Ureter (tissue), 1 donor: ENCODE results near the genes GLCCI1, NDUFA4 and THSD7A.

DNA sequence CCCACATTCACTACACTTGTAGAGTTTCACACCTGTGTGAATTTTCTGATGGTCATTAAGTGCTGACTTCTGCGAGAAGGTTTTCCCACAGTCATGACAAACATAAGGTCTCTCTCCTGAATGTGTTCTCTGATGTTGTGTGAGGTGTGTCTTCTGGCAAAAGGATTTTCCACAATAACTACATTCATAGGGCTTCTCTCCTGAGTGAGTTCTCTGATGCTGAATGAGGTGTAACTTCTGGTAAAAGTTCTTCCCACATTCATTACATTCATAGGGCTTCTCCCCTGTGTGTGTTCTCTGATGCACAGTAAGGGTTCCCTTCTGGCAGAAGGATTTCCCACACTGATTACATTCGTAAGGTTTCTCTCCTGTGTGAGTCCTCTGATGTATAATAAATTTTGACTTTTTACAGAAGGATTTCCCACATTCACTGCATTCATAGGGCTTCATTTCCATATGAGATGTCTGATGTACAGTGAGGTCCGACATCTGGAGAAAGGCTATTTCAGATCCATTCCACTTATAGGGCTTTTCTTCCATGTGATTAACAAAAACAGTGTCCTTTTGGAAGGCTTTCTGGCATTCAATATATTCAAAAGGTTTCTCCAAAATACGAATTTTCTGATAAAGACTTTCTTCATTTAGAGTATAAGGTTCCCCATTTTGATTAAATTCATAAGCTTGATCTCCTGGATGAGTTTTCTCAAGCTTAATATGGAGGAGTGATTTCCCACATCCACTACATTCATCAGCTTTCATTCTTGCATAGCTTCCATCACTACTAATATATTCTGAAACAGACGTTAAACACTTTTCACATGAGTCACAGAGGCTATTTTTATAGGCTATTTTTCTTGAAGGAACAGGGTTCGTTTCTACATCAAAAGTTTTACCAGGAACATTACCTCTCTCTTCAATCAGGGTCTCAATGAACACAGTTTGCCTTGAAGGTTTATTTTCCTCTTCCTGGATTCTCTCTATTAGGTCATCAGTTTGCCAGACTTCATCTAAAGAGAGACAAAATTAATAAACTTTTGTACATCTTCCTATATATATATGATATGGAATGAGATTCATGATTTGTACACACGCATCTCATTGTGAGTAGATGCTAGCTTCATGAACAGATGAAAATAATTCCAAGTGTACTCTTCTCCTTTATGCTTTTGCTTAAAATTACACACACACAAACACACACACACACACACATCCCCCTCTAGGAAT lies 14.6 kb downstream of the ZNF12 start:
- PRO-cap: no peak

DNA sequence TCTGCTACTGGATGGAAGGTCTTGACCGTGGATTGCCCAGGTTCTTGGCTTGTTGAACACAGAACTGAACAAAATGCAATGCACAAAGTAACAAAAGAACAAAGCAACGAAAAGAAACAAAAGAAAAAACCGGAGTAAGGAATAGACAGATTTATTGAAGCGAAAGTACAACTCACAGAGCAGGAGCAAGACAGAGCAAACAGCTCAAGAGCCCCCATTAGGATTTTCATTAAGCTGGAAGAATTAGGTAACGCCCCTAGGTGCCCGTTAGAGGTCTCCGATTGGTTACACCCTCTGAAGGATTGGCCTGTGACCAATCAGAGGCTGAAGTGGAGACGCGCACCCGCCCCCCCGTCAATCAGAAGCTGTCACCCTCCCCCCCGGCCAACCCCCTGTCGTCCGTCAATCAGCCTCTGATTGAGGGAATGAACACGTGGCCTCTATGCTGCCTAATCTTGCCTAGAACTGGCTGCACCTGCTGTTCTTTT lies 1.0 kb upstream of the CCZ1B start:
- PRO-cap: no peak

GRCh38 chr7:6945940-6946453 lies 119.9 kb upstream of the CCZ1B start:
- PRO-cap: no peak

- PRO-cap: no peak
Measured at GRCh38 chr7:6950246-6950593, 124.1 kb upstream of the CCZ1B start.

DNA sequence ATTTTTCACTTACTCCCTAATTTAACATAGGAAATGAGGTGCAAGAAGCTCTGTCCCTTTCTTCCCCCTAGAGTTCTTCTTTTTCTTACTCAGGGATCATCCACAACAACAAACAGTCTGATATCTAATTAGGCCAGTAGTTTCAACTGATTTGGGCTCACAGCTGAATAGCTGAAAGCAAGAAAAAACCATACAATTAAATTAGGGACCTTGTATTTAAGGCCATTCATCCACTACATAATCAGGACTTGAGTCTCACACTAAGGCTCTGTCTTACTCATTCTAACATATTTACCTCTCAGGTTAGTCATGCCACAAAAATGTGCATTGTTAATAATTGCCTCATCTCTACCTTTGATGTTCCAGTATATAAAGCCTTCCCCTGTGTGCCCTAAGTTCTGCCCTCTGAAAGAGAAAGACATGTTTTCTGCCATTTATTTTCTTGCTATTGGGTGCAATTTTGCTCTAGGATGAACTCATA lies 5.4 kb upstream of the C1GALT1 start:
- PRO-cap: no peak

GRCh38 chr7:7440363-7441059 lies 95.2 kb downstream of the COL28A1 start:
- PRO-cap: no peak

DNA sequence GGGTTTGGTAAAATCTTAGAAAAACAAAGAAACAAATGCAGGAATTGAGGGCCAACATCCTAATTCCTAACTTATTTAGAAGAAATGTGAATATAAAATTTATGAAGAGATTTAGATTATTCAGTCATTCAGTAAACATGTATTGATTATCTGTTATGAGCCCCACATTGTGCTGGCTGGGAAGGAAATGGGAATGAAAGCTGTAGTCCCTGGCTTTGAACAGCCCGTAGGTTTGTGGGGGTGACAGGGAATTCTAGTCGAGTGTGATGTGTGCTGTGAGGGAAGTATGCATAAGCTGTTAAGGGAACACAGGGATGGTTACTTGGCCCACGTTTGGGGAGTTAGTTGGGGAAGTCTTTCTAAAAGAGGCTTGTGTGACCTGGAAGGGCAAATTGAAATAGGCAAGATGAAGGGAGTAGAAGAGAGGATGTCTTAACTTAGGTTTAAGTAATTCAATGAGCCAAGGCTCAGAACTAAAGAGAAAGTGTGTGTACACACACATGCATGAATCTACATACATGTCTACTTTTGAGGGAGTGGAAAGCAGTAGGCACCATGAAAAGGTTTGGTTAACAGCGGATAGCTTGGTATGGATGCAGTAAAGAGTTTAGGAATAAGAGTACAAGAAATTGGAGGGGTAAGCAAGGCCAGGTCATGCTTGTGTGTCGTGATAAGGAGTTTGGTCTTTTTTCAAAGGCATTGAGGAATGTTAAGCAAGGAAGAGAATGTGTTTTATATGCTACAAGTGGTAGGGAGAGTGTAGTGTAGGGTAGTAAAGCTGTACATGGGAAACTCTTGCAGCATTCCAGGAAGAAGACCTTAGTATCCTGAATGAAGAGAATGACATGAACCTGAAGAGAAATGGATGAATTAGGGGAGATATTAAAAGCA lies 102.3 kb upstream of the GLCCI1 start:
- PRO-cap: no peak

DNA sequence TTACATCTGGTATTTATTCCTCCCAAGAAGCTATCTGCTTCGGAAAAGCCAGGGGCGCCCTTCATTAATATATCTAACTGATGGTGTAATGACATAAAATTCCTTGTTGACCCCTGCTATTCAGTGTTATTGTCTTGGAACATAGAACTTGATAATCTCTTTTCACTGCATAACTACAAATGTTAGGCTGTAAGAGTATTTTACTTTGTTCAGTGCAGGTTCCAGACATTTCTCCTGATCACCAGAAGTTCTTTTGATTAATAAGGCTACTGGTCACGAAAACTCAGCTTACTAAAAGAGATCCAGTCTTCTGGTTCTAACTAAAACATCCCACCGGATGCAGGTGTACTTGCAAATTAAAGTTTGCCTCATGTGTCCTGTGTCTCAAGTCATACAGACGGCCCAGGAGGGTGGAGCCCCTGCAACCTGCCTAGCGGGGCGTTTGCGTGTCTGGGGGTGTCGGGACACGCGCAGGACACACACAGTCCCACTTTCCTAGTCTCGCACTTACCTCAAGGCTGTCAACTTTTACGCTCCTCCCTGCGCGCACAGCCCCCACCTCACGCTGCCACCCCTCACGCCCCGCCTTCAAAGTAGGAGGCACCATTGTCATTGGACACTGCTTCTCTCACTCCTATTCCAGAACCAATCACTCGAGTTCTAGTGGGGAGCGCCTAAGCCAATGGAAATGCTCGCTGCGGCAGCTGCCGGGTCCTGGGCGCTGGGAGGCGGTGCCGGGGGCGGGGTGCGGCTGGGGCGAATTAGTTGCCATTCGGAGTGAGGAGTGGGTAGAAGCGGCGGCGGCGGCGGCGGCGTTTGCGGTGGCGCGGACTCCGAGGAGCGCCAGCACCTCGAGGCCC lies at the start of gene GLCCI1:
TSS of gene GLCCI1 (plus strand) at position 764 of the 860 bp plus-strand sequence.
- PRO-cap: bidirectional peak, plus-strand start at position 791 of the sequence, minus-strand start at position 509 of the sequence

DNA sequence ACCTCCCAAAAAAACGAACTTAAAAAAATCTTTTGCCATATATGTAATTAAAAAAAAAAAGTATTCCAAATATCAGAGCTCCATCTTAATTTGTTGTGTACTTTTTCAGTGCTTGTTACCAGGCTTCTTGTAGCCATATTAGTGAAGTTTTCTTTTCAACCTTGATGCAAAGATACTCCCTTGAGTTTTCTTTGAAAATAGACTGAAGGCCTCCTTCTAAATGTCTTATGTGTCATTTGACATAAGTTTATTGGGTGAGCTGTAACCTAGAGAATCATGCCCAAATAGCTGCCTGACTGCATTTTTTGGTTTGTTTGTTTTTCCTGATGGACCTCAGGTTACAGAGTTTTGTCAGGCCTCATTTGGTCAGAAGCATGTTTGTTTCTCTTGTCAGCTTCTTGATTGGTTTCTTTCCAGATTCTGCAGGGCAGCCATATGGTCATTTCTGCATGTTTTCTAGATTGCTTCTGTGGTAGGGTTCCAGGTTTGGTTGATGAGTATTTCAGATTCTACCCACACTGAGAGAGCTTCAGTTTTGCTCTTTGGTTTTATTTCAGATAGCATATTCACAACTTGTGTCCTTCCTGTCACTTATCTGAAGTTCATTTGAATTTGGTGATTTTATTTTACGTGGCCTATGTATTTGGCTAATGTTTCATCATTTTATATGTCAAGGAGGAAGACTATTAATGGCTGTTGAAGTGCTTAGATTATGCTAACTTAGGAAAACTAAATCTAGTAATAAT lies 27.9 kb downstream of the GLCCI1 start:
- PRO-cap: no peak

DNA sequence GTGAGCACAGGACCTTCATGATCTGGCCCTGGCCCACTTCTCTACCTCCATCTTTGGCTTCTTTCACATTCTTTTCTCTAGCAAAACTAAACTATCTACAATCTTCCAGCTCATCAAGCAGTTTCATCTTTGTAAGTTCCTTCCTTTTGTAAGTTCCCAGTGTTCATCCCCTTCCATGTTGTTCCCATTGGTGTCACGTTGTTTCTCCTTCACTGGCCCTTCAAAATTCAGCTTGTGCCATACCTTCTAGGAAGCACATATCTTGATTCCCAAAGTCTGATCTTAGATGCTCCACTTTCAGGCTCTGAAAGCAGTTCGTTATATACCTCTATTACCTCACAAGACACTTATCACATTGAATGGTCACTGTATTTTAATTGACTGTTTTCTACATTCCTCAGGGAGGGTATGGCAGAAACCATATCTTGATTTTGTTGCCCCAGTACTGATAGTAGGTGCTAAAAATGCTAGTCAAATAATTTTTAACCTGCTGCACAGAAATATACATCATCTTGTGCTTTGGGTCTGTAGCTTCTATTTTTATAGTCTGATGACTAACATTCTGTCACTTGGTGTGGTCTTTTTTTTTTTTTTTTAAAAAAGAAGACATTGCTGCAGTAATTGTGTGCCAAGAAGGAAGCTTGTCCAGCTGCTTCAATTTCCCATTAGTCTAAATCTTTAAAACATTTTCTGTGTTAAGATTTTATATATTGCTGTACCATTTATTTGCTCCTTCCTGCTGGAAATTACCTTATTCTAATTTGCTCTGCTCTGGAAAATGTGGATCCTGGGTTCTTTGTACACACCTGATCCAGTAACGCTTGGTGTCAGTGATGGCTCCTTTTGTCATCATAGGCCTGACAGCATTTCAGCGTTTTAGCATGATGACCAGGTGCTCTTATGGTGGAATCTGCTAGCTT lies 83.7 kb downstream of the ICA1 start:
- PRO-cap: no peak

GRCh38 chr7:8389822-8390249 lies 43.6 kb upstream of the NXPH1 start:
- PRO-cap: no peak

GRCh38 chr7:10939300-10940379 lies at the start of gene NDUFA4:
Gene NDUFA4 (minus strand): TSS chr7:10940153.
- PRO-cap: bidirectional peak, plus-strand start at chr7:10940554, minus-strand start at chr7:10940173

DNA sequence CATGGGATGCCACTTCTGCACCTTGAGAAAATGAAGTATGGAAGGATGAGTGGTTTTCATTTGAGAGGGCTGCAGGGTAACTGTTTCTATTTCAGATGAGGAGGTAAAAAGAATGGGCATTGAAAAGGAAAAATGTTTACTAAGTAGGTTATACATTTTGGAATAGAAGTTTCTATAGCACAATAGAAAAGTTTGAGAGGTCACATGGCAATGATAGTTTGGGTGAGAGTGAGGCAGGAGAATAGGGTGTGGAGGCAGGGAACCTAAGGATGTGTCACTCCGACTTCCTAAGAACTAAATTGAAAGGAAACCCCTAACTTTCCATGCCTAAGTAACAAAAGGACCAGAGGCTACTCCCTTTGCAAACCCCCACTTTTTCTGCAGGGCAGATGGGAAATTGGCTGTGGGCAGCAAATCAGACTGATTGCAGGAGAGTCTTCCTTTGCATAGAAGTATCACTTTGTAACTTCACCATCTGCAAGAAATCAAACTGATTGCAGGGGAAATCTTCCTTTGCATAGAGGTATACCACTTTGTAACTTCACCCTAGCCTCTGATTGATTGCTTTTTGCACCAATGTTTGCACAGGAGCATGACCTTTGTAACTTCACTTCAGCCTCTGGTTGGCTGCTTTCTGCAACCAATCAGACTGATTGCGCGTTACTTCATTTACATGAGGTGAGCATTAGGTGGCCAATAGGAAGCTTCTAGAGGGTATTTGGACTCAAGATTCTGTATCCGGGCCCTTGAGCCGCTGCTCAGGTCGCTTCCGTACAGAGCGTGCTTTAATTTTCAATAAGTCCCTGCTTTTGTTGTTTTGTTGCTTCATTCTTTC lies 867 bp upstream of the PHF14 start:
- PRO-cap: unidirectional peak, plus-strand start at position 749 of the sequence

- PRO-cap: no peak
Measured at GRCh38 chr7:10981931-10983320, 8.8 kb downstream of the PHF14 start.

DNA sequence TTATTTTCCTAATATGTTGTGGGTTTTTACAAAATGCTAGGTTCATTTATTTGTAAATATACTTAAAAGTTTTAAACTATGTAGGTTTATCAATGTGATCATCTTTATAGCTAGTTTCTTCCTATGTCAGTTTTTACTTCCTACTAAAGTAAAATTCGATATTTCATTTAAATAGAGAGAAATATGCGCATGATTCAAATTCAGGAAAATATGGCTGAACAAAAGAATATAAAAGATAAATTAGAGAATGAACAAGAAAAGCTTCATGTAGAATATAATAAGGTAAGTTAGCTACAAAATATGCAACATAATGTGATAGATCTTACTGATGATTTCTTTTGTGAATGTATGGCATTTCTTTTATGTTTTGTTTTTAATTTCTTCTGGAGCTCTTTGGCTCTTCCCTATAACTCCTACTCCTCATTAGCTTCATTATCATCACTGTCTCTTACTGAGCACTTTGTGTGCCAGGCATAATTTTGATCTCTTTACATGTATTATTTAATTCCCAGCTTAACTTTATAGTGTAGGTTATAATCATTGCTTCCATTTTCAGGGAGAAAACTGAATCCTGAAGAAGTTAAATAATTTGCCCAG lies 63.2 kb downstream of the PHF14 start:
- PRO-cap: no peak

- PRO-cap: no peak
Measured at GRCh38 chr7:11195322-11195840, 221.7 kb downstream of the PHF14 start.

DNA sequence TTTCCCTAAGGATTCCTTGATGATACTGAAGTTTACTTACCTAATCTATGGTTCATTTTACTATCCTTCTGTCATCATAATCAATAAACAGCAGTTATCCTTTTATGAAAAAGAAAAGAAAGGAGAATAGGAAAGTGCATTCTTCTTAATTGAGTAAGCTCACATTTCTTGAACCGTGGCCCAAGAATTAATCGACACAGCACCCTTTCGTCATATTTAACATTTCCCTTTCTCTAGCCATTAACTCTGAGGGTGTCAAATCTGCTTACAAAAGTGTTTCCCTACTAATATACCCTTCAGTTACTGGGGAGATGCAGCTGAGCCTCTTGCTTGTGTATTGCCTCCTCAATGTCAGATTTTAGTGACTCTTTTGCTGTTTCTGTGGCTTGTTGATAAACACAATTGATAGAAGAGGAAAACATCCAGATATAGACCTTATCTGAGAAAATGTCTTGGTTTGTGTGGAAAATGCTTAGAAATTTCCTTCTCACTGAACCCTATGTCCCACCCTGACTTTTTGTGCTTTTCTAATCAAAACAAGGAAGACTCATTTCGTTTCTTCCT lies 257.3 kb downstream of the PHF14 start:
- PRO-cap: no peak

- PRO-cap: no peak
Measured at GRCh38 chr7:11636197-11637147, 195.5 kb downstream of the THSD7A start.

GRCh38 chr7:11831437-11832646 lies at the start of gene THSD7A:
Gene THSD7A (minus strand): TSS chr7:11832198.
- PRO-cap: unidirectional peak, minus-strand start at chr7:11832198

GRCh38 chr7:12687175-12687529 lies 281 bp upstream of the ARL4A start:
- PRO-cap: bidirectional peak, plus-strand start at chr7:12687633, minus-strand start at chr7:12687405